ENCODE measurements around a stretch of chr12.

- PRO-cap, 4 experiments = no peak in any of the 4 experiments
- RAMPAGE, long total RNA, 4 experiments = no peak in any of the 4 experiments
These were observed 52.6 kb upstream of the TBX3 start for GRCh38 chr12:114736496-114737078.

GRCh38 chr12:114738826-114739336, 54.9 kb upstream of the TBX3 start:
- PRO-cap, 4 experiments = no peak in any of the 4 experiments
- RAMPAGE, long total RNA, 4 experiments = no peak in any of the 4 experiments

DNA sequence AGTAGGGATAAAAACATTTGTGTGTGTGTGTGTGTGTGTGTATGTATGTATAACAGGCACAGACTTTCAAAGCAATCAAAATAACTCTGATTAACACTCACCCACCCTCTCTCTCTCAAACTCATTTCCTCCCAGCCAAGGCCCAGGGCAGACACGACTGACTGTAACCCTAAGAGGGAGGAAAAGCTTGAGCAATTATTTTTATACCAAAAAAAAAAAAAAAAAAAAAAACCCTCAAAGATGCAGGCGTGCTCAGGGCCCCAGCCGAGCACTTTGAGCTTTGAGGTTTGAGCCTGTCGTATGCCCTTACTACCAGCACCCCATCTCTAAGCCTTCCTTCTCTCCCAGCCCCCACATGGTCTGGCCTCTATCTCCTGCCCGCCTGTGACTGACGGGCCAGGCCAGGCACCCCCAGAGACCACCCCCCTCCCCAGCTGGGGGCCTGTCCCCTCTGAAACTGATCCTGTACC, 62.8 kb upstream of the TBX3 start:
- PRO-cap, 4 experiments = no peak in any of the 4 experiments
- RAMPAGE, long total RNA, 4 experiments = no peak in any of the 4 experiments

DNA sequence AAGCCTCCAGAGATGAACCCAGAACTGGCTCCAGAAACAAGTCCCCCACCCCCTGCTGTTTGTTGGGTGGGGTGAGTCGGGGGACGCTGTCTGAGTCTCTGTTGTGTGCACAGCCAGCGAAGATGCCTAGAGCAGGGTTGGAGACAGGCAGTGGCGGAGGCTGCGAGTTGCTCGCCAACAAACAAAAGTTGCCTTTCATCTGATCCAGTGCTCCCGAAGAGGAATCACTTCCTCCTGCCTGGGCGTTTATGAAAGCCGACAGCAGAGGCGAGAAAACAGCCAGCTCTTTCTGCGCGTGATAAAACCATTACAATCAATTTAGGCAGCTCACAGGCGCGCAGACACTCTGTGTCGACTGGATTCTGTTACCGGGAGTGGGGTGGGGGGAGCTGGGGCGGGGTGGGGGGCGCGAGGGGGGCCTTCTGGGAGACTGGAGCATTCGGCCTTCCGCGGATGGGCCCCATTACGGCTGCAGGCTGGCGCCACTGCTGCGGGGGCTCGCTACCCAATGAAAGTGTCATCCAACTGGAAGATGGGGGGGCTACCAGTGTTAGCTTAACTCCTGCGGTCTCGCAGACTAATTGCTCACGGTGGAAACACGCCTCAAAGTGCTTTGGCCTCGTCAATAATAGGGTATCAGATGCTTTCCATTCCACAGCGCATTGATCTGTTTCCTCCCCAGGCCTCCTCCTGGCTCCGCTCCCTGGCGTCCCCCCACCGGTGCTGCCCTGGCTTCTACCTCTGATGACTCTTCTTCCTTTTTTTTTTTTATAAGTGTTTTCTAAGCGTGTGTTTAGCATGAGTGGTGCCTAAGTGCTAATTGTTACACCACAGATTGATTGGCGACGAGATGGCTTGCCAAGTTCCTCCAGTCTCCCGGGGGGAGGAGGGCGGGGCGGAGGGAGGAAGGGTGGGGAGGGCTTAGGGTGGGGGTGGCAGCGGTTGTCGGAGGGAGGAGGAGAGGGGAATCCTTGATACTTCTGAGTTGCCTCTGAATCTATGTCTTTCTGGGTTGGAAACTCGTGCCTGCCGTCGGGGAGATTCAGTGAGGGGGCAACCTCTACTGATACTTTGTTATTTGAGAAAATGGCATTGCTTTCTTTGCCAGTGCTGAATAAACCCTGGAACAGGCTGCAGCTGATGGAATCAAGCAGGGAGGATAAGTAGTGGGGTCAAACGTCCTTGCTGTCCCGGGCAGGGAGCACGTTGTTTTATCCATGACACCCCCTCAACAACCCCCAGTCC, 678.2 kb downstream of the MED13L start:
- PRO-cap, 4 experiments = no peak in any of the 4 experiments
- RAMPAGE, long total RNA, 4 experiments = no peak in any of the 4 experiments

DNA sequence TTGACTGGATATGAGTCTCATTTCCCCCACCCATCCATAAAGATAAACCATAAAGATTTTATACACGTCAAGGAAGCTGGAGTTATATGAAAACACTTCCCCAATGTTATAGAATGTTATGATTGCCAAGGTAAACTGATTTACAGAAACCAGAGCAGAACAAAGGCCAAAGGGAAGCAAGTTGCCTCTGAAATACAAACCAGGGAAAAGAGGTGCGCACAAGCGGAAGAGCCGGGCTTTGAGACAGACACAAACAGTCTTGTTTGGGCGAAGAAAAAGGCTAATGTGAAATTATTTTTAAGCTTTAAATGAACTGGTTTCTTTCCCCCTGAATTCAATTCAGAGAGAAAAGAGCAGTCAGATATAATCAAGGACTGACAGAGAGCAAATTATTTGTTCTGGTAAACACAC, 536.7 kb downstream of the MED13L start:
- PRO-cap, 4 experiments = no peak in any of the 4 experiments
- RAMPAGE, long total RNA, 4 experiments = no peak in any of the 4 experiments

DNA sequence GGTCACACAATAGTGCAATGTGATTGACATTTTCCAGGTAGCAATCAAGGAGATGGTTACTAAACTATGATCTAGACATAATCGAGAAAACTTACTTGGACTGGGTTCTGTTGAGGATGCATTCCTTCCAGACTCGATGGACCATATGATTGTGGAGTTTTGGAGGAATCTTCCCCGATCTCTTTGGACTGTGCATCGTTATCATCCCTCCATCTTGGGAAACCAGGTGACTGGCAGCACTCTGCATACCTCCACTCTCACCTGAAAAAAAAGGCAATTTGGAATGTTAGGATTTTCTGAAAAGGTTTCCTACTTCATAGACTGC, 262.5 kb downstream of the MED13L start:
- PRO-cap, 4 experiments = no peak in any of the 4 experiments
- RAMPAGE, long total RNA, 4 experiments = no peak in any of the 4 experiments

DNA sequence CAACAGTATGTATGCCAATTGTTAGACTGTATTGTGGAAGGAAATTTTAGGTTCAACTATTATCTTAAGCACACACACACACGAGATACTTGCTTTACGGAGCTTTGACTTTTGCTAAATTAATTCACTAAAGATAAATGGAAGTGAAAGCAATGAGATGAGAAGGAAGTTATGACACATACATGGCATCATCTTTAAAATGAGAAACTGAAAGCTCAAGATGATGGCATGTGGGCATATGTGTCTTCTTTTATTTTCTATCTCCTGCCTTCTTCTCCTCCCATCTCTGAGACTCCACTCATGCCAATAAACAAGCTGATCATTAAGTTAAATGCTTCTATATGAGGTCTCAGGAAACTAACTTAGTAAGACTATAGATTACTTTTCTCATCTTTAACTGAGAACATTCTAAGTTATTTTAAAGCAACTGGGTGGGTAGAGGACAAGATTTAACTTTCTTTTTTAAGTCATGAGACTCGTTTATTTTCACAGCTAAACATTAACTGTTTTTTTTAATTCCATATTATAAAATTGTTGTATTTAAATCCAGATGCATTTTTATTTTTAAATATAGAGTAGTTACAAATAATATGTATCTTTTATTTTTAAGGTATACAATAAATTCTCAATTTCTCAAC, 216.6 kb downstream of the MED13L start:
- PRO-cap, 4 experiments = no peak in any of the 4 experiments
- RAMPAGE, long total RNA, 4 experiments = no peak in any of the 4 experiments

DNA sequence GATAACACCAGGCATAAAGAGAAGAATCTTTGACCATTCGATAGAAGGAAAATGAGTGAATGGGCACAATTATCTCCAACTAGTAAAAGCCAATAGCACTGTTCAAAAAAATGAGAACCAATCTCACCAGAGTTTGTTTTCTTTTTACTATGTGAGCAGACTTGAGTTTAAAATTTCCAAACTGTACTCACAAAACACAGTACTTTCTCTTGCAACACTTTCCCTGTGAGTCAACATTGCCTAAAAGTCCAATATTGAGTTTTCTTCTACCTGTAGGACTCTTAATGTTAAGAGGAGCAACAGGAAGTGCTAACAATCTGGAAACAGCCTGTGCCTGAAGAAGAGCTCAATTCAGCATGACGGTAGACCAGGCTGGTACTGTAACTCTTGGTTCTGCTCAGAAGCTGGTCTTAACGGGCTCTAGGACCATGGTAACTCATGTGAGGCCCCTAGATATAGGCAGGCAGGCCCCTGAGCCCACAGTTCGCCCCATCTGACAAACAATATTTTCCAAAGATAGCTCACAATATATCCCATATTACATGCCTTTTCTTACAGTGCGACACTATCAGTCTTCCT, 144.3 kb downstream of the MED13L start:
- PRO-cap, 4 experiments = no peak in any of the 4 experiments
- RAMPAGE, long total RNA, 4 experiments = no peak in any of the 4 experiments

DNA sequence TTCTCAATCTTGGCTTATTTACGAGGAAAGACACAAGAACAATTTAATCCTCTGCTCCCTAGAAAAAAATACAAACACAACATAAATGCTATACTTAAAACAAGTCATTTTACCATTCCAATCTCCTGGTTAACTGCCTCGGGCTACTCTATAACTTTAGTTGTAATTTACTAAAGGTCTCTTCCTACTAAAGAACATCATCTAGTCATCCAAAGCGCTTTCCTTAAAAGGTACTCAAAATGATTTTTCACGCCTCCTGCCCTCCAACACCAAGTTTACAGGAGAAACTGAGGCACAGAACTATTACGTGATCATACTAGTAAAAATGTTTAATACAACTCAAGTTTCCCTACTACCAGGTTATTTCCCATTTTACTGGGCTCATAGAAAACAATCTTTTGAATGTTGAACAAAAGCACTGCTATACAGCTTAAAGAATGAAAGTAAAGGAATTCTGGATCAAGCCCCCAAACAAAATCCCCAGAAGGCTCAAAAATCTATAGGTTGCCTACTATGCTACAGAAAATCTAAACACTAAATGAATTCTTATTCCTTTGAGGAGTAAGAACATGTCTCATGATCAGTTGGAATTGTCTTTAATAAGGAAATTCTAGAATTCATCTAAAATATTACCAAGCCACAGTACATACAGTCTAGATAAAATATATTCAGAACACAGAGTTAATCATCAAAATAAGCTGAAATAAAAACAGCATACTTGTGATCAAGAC, 10.0 kb downstream of the MED13L start:
- PRO-cap, 4 experiments = no peak in any of the 4 experiments
- RAMPAGE, long total RNA, 4 experiments = no peak in any of the 4 experiments

- PRO-cap, 4 experiments = no peak in any of the 4 experiments
- RAMPAGE, long total RNA, 4 experiments = no peak in any of the 4 experiments
These were observed 958 bp upstream of the MED13L start for GRCh38 chr12:116278507-116278795.

DNA sequence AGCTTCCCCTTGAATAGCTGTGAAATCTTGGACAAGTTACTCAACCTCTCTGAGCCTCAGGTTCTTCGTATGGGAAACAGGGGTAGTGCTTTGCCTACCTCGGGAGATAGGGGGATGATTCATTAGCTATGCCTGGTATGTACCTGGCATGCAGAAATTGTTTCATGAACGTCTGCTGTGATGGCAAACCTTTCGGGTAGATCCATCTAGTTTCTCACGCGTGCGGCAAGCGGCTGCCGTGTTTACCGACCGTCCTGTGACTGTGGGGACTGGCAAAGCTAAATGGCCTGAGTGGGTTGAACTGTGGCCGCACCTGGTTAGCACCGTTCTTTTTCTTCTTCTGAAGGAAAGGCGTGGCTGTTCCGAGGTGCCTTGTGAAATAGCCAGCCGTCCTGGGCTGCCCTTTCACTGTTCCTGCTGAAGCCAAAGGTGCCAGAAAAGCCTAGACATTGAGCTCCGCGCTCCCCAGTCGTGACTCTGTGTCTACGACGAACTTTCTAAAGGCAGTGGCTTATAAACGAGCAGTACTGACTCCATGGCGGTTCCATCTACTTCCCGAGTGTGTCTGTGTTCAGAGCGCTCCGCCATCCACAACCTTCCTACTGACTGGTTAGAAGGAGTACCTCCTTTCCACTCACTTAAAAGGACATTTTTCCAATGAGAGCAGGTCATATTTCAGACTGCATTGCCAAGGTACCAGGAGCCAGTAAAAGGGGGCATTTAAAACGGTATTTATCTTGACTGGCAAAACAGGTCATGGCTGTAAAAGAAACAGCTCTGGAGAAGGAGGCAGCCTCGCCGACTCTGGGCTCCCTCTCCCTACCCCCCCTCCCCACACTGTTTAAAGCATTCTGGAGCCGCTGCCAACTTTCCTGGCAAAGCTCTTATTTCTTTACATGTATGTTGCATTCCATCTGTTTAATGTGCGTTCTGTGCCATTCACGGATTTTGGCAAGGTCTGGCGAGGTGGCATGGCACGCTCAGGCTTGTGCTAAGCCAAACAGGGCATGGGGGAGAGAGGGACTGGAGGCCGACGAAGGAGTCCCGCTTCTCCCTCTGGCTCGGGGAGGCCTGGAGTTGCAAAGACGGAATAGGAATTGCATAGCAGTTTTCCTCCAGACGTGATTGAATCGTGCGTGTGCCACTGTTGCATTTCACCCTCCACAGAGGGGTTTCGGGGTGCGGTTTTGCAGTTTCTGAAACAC, 40.9 kb upstream of the MED13L start:
- PRO-cap, 4 experiments = peak in 2 of 4 experiments; most common plus-strand start position 857 of the sequence (in 2)
- RAMPAGE, long total RNA, 4 experiments = no peak in any of the 4 experiments

DNA sequence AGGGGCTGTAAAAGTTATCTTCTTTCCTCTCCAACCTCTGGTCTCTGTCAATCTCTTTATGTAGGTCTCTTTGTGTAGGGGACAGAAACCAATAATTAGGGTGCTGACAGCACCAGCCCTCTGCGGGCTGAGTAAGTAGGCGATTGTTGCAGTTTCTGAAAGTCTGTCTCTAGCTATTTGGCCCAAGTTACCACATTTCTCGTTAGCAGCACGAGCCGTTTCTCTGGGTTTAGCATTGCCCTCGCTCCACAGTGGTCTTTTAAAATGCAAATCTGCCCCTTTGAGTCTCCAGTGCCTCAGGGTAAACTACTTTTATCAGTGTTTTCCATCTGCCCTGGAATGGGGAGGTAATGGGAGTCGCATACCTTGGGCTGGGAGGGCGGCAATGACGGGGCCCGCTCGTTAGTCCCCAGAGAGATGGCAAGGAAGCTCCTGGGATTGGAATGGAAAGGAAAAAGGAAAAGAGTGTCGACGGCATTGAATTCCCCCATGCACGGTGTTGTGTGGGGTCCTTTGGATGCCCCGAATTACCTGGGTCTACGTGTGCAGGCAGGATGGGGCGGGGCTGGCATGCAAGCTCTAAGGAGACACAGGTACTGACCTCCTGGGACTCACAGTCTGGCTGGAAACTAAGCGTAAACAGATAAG, 131.9 kb upstream of the MAP1LC3B2 start:
- PRO-cap, 4 experiments = no peak in any of the 4 experiments
- RAMPAGE, long total RNA, 4 experiments = no peak in any of the 4 experiments

DNA sequence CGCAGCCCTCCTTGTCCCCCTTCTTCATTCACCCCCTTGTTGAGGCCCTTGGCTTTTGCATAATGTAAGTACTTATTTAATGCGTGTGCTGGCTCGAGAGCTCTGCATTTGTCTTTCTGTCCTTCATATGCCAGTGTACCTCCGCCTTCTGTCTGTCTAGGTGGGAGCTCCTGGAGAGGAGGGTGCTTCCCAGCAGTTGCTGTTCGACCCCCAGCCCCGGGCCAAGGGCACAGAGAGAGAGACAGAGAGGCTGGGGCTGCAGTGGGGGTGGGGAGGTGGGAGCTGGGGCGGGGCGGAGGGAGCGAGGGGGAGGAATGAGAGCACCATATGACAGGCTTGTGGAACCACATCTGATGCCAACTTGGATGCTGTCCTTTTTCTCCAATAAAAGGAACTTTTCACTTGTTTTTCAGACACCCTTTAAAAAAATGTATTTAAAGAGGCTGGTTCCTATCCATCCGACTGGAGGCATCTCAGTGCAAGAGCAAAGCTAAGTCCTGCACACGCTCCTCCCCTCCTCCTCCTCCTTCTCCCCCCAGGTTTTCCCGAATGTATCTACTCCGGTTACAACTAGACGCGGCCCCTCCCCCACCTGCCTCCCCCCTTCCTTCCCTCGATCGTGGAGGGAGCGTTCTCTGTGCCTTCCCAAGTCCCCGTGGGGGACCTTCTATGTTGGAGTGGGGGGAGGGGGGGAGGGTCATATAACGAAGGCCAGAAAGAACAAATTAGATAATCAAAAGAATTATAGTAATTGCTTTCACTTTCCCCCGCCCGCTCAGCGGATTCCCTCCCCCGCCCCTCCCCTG, 25.4 kb upstream of the MAP1LC3B2 start:
- PRO-cap, 4 experiments = peak in 1 of 4 experiments; most common plus-strand start position 328 of the sequence (in 1); most common minus-strand start position 464 of the sequence (in 1)
- RAMPAGE, long total RNA, 4 experiments = no peak in any of the 4 experiments

DNA sequence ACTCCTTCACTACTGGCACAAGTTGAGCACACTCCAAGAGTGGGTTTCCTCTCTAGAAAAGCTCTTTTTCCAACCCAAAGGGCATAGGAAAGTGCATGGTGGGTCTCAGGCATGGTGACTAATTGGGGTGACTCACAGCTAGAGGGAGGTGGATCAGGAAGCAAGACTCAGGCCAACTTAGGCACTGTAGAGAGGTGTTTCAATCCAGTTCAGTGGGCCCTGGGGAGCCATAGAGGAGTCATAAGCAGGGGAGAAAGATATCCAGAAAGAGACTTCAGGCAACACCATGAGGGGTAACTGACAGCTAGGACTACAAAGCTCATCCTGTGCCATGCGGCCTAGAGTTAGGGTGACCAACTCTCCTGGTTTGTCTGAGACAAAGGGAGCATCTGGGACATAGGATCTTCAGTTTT, 42.4 kb downstream of the MAP1LC3B2 start:
- PRO-cap, 4 experiments = no peak in any of the 4 experiments
- RAMPAGE, long total RNA, 4 experiments = no peak in any of the 4 experiments

GRCh38 chr12:116818002-116818834, 63.0 kb downstream of the HRK start:
- PRO-cap, 4 experiments = peak in 3 of 4 experiments; most common plus-strand start chr12:116818461 (in 2); most common minus-strand start chr12:116818500 (in 1)
- RAMPAGE, long total RNA, 4 experiments = start-site peak on the plus strand in 1 of 4 experiments, at chr12:116818470-116818478 at its widest, 6 reads per replicate

DNA sequence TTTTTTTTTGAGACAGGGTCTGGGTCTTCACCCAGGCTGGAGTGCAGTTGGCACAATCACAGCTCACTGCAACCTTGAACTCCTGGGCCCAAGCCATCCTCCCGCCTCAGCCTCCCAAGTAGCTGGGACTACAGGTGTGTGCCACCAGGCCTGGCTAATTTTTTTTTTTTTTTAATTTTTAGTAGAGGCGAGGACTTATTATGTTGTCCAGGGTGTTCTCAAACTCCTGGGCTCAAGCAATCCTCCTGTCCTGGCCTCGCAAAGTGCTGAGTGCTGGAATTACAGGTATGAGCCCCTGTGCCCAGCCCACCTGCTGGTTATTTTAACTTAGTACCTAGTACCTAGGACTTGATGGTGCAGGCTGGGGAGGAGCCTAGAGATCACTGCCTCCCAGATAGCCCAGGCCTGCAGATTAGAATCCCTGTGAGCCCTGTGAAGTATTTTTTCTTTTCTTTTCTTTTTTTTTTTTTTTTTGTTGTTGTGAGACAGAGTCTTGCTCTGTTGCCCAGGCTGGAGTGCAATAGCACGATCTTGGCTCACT, 31.0 kb downstream of the HRK start:
- PRO-cap, 4 experiments = no peak in any of the 4 experiments
- RAMPAGE, long total RNA, 4 experiments = no peak in any of the 4 experiments

- PRO-cap, 4 experiments = no peak in any of the 4 experiments
- RAMPAGE, long total RNA, 4 experiments = no peak in any of the 4 experiments
These were observed 15.5 kb downstream of the FBXW8 start for GRCh38 chr12:116926238-116926591.

DNA sequence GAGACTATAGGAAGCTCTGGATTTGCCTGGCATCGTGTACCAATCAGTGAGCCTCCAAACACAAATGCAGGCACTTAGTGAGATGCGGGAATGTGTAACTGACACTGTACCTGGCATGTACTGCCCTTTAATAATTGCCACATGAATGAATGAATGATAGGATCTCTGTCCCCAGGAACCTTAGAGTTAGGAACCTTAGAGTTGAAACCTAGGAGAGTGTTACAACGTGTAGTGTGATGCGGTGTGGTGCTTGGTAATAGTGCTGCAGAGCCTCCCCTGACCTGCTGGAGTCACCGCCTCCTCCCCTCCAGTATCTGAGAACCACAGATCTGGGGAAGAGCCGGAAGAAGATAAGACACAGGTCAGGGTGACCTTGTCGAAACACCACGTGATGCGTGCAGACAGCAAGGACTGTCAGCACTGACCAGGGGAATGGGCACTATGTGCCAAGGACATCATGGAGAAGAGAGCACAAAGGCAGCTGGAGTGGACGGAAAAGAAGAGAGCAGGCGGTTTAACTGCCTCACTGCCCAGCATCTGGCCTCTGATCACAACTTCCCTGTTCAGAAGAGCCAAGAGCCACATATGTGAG, 93.9 kb downstream of the TESC start:
- PRO-cap, 4 experiments = no peak in any of the 4 experiments
- RAMPAGE, long total RNA, 4 experiments = no peak in any of the 4 experiments

DNA sequence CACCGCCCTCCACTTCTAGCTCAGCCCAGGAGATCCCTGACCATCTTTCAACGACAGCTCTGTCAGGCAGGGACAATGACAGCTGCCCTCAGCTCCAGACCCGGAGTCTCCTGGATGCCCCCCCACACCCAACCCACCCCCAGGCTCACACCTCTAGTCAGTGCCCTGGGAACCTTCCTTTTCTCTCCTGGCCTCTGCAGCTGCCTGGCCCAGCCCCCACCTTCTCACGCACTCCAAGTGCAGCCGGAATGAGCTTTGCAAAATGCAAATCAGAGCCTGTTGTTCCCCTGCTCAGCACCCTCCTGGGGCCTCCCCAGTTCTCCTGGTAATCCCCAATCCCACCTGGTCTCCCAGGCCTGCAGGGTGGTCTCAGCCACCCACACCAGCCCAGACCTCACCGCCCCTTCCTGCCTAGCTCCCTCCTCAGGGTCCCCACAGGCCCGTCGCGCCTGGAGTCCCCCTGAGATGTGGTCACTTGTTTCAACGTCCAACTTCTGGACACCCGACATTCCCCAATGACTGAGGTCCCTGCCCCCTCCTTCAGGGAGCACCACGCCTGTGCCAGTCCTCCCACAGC, 46.5 kb downstream of the TESC start:
- PRO-cap, 4 experiments = peak in 1 of 4 experiments; most common minus-strand start position 182 of the sequence (in 1)
- RAMPAGE, long total RNA, 4 experiments = no peak in any of the 4 experiments

DNA sequence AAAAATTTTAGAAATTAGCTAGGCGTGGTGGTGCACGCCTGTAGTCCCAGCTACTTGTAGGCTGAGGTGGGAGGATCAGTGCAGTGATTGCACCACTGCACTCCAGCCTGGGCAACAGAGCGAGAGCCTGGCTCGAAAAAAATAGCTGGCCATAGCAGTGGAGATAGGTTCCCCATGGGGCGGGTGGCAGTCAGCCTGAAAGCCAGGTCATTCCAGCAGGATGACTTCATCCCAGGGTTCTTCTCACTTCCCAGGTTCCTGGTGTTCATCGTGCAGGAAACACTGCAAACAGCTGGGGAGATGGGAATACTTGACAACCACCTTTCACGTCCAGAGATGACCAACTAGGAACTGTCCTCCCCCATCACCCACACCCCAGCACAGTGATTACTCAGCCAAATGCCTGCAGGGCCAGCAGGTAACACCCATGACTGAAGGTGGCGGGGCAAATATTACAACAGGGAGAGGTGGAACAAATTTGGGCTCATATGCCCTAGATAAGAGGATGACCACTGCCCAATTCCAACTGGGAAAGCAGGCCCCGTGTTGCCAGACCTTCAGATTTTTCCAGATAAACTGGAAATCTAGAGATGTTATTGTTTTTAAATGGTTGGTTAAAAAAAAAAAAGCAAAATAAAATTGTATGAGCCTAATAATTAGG, 1.7 kb downstream of the VSIG10 start:
- PRO-cap, 4 experiments = no peak in any of the 4 experiments
- RAMPAGE, long total RNA, 4 experiments = no peak in any of the 4 experiments

All from spleen (tissue), 7 donors.